ENCODE measurements around the genes IPO13 and B4GALT2.

GRCh38 chr1:43281650-43281885 is 3.8 kb downstream of the C1orf210 start:
- RRBS: no CpG with 5 or more reads among the region's 3 CpGs

GRCh38 chr1:43290221-43290900 is 5.0 kb upstream of the C1orf210 start:
- RRBS: no CpG with 5 or more reads among the region's 7 CpGs

DNA sequence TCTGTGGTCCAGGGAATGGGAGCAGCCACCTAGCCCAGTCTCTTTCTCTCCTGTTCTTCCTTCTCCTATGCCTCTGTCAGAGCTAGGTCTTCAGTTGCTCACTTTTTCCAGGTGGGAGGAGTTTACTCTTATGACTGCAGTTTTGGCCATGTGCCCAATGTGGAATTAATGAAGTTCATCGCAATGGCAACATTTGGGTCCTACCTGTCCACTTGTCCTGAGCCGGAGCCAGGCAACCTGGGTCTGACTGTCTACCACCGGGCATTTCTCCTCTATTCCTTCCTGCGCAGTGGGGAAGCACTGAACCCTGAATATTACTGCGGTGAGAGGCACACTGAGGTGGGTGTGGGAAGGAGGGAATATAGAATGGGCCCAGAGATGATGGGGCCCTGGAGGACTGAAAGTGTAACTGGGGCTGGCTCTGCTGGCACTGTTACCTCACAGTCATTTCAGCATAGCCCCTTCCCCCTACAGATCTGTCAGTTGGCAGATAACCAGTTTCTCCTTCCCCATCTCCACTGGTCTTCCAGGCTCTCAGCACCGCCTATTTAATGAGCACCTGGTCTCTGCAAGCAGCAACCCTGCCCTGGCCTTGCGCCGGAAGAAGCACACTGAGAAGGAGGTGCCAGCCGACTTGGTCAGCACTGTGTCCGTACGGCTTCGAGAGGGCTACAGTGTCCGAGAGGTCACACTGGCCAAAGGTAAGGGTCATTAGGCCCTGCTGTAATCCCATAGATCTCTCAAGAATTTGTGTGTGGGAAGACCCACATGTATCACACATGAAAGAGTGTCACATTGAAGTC is 30.1 kb downstream of the SZT2 start:
- RRBS: no CpG with 5 or more reads among the region's 13 CpGs

GRCh38 chr1:43532020-43532676 is 1.5 kb downstream of the PTPRF start:
- RRBS: no CpG with 5 or more reads among the region's 13 CpGs

- RRBS: no CpG with 5 or more reads among the region's 16 CpGs
These were observed 10.1 kb downstream of the PTPRF start for GRCh38 chr1:43540697-43541235.

DNA sequence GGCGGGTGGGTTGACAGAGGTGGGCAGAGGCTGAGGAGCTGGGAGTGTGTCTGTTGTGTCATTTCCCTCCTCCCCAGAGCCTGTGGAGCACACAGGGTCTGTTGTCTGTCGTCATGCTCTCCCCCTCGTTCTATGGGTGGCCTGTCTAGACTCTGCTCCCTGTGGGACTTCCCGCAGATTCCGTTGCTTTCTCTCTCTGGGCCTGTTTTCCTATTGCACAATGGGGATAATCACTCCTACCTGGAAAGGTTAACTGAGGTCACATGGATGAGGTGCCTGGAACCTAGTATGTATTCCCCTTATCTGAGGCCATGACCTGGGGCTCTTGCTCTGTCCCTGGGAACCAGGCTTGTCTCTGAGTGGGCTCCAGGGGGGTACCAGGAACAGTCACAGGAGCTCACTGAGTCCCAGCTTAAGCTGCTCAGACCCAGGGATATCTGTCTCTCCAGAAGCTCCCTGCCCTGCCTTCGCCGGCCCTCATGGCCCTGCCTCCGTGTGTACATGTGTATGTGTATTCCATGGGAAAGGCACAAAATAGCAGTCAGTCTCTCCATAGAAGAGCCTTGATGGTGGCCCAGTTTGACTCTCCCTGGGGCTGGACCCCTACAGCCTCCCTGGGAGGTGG is 17.8 kb downstream of the PTPRF start:
- RRBS: no CpG with 5 or more reads among the region's 8 CpGs

GRCh38 chr1:43611736-43612279 is 38.1 kb upstream of the KDM4A start:
- RRBS: no CpG with 5 or more reads among the region's 9 CpGs

DNA sequence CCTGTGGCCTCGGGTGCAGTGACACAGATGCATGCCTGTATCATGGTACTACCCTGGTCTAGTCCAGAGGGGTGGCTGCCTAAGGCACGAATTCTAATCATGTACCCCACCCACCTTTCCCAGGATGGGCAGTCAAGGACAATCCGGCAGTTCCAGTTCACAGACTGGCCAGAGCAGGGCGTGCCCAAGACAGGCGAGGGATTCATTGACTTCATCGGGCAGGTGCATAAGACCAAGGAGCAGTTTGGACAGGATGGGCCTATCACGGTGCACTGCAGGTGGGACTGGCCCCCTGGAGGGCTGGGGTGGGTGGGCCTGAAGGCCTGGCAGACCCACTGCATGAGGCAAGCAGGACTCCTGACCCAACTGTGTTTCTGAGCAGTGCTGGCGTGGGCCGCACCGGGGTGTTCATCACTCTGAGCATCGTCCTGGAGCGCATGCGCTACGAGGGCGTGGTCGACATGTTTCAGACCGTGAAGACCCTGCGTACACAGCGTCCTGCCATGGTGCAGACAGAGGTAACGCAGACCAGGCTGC is 29.2 kb upstream of the KDM4A start:
- RRBS: no CpG with 5 or more reads among the region's 20 CpGs

GRCh38 chr1:43651457-43651785 is 1.5 kb downstream of the KDM4A start:
- RRBS: no CpG with 5 or more reads among the region's 7 CpGs

DNA sequence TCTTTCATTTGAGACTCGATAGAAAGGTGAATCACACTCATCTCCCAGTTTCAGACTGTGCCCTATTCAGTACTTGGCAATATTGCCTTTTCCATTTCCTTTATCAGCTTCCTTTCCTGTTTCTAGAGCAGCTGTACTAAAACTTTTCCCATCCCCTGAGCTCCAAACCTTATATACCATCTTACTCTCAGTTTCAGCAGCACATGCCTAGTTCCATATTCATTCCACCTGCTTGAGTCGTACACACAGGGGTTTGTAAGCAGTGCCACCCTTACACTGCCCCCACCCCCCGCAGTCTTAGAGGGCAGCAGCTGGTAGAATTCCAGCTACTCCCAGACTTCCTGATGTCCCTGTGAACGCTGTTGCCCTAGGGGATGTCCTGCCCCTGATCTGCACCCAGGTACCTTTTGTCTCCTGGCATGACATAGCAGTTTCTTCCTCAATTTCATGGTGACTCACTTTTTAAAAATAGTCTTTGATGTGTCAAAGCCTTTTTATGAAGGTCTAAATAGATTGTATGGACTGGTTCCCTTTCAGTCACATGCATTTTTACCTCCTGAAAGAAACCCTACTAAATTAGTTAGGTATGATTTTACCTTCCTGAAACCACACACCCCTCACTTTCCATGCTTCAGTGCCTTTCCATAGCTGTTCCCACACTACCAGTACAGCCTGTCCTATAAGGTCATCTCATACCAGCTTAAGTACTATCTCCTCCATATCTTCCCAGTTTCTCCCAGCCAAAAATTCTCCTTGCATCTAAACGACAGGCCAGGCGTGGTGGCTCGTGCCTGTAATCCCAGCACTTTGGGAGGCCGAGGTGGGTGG is 76.3 kb downstream of the ST3GAL3 start:
- RRBS: no CpG with 5 or more reads among the region's 8 CpGs

GRCh38 chr1:43832402-43832735 is 101.2 kb upstream of the ARTN start:
- RRBS: no CpG with 5 or more reads among the region's 2 CpGs

DNA sequence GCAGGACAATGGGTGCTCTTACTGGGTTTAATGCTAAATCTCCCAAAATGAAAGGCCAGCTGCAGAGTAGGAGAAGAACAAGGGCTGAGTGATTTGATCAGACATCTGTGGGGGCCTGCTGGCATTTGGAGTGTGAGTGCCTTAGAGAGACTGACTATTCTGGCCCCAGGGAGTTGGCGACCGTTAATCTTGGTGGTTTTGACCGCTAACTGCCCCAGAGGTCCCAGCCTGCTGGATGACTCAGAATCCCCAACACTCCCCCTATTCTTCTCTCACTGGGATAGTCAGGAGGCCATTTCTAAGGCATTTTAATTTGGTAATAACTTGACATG is 98.5 kb upstream of the ARTN start:
- RRBS: no CpG with 5 or more reads among the region's 3 CpGs

GRCh38 chr1:43946196-43947390 is at the start of gene IPO13:
Gene IPO13 (plus strand): TSS chr1:43946950.
- RRBS: 5% methylated on average over 49 of the region's 92 CpGs

DNA sequence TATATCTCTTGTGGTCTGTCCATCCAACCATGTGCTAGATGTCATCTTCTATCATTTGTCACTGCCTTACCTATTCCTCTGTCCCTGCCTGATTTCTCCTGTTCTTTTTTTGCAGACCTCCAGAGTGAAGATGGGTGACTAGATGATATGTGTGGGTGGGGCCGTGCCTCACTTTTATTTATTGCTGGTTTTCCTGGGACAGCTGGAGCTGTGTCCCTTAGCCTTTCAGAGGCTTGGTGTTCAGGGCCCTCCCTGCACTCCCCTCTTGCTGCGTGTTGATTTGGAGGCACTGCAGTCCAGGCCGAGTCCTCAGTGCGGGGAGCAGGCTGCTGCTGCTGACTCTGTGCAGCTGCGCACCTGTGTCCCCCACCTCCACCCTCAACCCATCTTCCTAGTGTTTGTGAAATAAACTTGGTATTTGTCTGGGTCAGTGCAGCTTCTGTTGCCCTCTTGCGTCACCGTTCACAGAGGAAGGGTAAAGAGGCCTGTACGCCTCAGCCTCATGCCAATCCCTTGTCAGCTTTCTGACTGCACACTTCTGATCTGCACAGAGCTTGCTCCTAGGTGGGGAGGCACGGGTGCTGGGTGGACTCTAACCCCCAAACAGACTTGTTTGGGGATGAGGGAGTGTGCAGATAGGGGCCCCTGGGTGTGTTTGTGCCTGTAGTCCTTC is 1.0 kb upstream of the B4GALT2 start:
- RRBS: no CpG with 5 or more reads among the region's 9 CpGs

- RRBS: 5% methylated on average over 61 of the region's 110 CpGs
These were observed at the start of gene B4GALT2 for GRCh38 chr1:43978539-43979618. Gene B4GALT2 (plus strand): TSS chr1:43979210.

- RRBS: no CpG with 5 or more reads among the region's 3 CpGs
These were observed 40.2 kb upstream of the SLC6A9 start for GRCh38 chr1:44071434-44071843.

DNA sequence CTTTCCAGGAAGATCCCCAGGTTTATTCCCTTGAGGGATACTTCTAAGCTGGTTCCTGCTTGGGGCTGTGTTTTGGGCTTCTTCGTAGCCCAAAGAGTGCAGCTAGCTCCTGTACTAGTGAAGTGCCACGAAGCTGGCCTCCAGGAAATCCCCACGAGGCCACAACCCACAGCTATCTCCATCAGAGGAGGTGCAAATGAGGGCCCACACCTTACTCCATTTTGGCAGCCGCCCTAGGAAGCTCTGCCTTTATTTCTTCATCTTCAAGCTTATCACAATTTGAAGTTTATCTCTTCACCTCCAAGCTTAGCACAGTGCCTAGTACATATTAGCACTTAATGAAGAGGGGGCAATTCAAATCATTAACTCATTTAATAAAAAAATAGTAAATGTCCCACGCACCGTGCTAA is 544 bp upstream of the DMAP1 start:
- RRBS: no CpG with 5 or more reads among the region's 6 CpGs

GRCh38 chr1:44217084-44217520 is 3.8 kb downstream of the DMAP1 start:
- RRBS: no CpG with 5 or more reads among the region's 6 CpGs

DNA sequence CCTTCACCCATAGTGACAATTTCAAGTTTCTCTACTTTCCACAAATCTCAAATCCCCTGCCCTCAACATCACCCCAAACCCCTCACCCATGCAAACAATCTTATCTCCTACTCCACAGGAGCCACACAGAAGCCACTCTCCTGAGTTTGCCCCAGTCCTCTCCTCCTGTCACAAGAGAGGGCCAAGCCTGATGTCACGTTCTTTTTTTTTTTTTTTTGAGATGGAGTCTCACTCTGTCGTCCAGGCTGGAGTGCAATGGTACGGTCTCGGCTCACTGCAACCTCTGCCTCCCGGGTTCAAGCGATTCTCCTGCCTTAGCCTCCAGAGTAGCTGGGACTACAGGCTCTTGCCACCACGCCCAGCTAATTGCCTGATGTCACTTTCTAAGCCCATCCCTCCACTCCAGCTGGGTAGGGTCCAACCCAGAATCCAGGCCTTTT is 20.0 kb downstream of the DMAP1 start:
- RRBS: no CpG with 5 or more reads among the region's 7 CpGs

- RRBS: no CpG with 5 or more reads among the region's 8 CpGs
These were observed 24.9 kb downstream of the ERI3 start for GRCh38 chr1:44329850-44330809.

All from OVCAR3 (cell line).